ENCODE measurements around the gene UAP1L1.

- PRO-cap = no peak
Observed at GRCh38 chr9:137076742-137077840, at the start of gene UAP1L1. UAP1L1 (plus strand) TSS chr9:137077517.

GRCh38 chr9:137087235-137087953 lies 609 bp downstream of the MAN1B1 start:
- PRO-cap = no peak

DNA sequence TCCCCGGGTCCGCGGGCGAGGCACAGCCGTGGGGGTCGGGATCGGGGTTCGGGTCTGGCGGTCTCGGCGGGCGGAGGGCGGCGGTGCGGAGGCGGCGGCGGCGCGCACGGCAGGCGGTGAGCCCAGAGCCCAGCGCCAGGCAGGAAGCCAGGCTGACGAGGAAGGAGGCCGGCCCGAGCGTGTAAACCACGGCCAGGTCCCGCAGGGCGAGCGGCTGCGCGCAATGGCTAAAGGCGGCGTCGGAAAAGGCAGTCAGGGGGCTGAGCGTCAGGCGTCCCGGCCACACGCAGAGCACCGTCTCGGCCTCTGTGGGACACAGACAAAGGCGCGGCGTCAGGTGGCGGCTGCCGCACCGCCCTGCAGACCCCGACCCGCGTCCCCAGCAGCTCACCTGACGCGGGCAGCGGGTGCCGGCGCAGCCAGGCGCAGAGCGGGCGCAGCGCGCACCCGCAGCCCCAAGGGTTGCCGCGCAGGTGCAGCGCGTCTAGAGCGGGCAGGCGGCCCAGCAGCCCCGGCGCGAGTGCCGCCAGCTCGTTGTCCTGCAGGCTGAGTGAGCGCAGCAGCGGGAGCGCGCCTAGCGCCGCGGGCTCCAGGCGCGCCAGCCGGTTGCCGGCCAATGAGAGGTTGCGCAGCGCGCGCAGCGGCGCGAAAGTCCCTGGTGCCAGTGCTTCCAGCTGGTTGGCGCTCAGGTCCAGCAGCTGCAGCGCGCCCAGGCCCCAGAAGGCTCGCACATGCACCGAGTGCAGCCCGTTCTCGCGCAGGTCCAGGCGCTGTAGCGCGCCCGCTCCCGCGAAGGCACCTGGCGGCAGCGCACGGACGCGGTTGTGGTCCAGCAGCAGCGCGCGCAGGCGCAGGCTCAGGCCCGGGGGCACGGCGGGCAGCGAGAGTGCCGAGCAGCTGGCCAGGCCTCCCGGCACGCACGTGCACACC lies 706 bp downstream of the LRRC26 start:
- PRO-cap = bidirectional peak, plus-strand start at position 646 of the sequence, minus-strand start at position 552 of the sequence

- PRO-cap = no peak
Observed at GRCh38 chr9:137206144-137207195, 970 bp downstream of the NDOR1 start.

DNA sequence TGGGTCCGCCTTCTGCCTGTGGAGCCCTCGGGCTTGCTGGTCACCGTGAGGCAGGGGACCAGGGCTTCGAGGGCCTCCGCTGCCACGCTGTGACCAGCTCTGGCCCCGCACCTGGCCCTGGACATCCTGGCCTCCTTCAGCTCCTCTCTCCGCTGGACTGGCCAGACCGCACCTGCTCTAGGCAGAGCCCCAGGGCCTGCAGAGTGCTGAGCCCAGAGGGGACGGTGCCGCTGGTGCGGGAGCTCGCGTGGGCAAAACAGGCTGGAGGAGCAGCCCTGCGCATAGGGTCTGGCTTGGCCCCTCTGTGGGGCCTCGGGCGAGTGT lies 828 bp upstream of the RNF208 start:
- PRO-cap = no peak

DNA sequence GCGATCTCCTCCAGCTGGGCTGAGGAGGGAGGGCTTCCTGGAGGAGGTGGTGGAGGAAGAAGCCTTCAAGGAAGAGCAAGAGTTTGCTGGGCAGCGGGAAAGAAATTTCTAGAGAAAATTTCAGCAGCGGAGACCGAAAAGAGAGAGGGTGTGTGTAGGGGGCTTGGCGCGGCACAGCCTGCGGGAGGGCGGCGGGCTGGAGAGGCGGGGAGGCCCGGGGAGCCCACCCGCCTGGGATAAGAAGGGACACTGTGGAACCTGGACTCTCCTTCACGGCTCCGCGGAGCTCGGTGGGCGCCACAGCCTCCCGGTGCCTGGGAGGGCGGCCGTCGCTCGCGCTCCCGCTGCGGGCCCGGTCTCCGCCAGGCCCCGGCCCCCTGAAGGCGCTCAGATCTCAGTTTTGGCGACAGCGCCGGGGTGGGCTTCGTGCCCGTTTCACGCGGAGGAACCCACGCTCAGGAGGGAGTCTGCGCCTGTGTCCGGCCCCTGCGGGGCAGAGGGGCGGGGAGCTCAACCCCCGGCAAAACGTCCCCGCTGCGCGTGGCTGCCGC lies 571 bp upstream of the NELFB start:
- PRO-cap = no peak

- PRO-cap = no peak
Observed at GRCh38 chr9:137296551-137297477, 5.3 kb downstream of the NRARP start.

DNA sequence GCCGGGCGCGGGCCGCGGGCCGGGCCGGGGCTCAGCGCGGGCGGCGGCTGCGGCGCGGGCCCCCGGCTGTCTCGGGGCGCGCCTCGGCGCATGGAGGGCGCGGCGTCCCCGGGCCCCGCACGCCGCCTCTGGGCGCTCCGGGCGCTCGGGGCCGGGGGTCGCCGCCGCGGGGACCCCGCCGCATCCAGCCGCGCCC lies 238 bp downstream of the NRARP start:
- PRO-cap = no peak

- PRO-cap = bidirectional peak, plus-strand start at chr9:137314715, minus-strand start at chr9:137314547; bidirectional peak, plus-strand start at chr9:137315013, minus-strand start at chr9:137315022
Observed at GRCh38 chr9:137314164-137315162, 12.4 kb upstream of the NRARP start.

DNA sequence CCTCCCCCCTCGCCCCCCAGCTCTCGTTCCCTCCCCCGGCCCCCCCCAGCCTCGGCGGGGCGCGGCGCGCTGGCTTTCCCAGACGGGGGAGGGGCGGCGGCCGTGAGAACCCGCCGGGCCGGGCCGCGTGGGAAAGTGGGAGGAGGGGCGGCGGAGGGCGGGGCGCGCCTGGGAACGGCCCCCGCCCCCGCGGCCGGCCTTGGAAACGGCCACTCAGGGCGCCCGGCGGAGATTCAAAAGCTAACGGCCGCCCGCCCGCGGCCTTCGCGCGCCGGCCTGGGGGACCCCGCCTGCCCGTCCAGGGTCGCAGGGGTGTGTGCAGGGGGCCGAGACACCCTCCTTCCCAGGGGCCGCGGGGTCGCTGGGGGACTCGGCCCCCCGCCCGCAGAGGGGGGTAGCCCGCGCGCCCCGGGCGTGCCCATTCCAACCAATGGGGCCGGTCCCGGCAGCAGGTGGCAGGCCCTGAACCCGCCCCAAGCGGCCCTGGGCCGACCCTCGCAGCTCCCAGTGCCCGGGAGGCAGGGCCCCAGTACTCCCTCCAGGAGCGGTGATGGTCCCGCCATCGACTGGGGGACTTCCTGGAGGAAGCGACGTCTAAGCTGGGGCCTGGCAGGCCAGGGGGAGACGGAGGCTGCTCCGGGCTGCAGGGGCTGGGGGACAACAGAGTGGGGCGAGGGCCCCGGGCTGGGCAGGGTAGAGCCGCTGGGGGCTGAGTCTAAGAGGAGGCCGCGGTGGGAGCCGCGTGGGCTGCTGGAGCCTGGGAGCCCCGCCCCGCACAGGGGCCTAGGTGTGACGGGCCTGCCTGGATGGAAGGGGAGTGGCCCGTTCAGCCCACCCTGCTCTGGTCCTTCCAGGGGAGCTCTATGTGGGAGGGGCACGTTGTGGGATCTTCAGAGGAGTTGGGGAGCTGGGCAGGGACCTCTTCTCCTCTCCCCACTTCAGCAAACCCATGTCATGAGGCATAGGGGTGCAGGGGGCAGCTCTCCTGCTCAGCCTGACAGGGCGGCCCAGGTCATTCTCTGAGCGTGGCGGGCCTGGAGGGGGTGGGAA lies 14.3 kb upstream of the NRARP start:
- PRO-cap = bidirectional peak, plus-strand start at position 202 of the sequence, minus-strand start at position 140 of the sequence

- PRO-cap = bidirectional peak, plus-strand start at chr9:137319242, minus-strand start at chr9:137319209
Observed at GRCh38 chr9:137319002-137319536, 17.0 kb upstream of the NRARP start.

DNA sequence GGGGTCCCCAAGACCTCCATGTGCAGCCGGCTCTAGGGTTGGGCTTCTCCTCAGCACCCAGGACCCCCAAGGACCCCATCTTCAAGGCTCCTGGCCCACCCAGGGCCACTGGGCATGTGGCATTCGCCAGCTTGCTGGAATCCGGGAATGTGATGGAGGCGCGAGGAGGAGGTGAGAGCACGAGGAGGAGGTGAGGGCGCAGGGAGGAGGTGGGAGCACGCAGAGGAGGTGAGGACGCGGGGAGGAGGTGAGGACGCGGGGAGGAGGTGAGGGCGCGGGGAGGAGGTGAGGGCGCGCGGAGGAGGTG lies 41.2 kb downstream of the EXD3 start:
- PRO-cap = no peak

DNA sequence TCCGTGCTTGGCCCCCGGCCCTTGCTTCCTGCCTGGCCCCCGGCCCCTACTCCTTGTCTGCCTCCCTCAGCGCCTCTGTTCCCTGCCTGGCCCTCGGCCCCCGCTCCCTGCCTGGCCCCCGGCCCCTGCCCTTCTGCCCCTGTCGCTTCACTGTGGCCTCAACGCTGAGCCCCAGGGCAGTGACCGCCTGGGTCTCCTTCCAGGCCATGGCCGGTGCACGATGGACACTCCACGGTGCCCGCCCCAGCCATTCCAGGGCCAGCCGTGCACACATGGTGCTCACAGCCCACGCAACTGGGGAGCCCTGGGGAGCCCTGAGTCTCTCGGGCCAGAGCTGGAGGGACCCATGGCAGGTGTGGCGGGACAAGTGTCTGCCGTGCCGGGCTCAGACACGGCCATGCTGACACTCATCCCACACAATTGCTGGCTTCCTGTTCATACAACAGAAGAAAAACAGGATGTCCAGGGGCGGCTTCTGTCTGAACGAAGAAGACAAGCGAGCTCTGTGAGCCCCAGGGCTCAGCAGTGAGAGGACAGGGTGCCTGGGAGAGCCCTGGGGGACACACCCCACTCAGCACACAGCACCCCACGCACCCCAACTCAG lies 35.8 kb downstream of the EXD3 start:
- PRO-cap = bidirectional peak, plus-strand start at position 506 of the sequence, minus-strand start at position 412 of the sequence

GRCh38 chr9:137429360-137429676 lies 6.1 kb downstream of the NOXA1 start:
- PRO-cap = no peak

GRCh38 chr9:137488934-137489457 lies 29.9 kb upstream of the NSMF start:
- PRO-cap = no peak

- PRO-cap = no peak
Observed at GRCh38 chr9:137517478-137517980, 32.7 kb downstream of the PNPLA7 start.

- PRO-cap = no peak
Observed at GRCh38 chr9:137605013-137605599, 380 bp upstream of the ARRDC1 start.

GRCh38 chr9:137619143-137620167 lies 650 bp downstream of the EHMT1 start:
- PRO-cap = bidirectional peak, plus-strand start at chr9:137619205, minus-strand start at chr9:137619223; bidirectional peak, plus-strand start at chr9:137619577, minus-strand start at chr9:137619391; bidirectional peak, plus-strand start at chr9:137620153, minus-strand start at chr9:137619854

DNA sequence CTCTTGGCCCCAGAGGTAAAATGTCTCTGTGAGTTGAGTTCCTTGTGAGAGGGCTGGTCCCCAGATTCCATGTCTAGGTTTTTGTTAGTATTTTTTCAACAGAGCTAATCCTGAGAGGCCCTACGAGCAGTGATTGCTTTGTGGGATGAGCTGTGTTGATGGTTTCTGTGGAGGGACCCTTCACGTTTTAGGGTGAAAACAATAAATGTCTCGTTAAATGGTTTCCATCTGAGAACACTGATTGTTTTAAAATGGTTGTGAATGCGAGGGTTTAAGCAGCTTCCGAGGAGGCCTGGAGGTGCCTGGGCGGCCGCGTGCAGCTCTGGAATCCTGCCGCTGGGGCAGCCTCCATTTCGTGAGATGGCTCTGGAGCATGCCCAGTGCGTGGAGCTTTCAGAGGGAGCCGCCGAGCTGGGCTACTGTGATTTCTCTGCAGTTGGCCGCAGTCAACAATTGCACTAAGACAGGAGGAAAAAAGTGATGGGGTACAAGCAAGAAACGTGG lies 46.8 kb downstream of the EHMT1 start:
- PRO-cap = bidirectional peak, plus-strand start at position 396 of the sequence, minus-strand start at position 332 of the sequence

DNA sequence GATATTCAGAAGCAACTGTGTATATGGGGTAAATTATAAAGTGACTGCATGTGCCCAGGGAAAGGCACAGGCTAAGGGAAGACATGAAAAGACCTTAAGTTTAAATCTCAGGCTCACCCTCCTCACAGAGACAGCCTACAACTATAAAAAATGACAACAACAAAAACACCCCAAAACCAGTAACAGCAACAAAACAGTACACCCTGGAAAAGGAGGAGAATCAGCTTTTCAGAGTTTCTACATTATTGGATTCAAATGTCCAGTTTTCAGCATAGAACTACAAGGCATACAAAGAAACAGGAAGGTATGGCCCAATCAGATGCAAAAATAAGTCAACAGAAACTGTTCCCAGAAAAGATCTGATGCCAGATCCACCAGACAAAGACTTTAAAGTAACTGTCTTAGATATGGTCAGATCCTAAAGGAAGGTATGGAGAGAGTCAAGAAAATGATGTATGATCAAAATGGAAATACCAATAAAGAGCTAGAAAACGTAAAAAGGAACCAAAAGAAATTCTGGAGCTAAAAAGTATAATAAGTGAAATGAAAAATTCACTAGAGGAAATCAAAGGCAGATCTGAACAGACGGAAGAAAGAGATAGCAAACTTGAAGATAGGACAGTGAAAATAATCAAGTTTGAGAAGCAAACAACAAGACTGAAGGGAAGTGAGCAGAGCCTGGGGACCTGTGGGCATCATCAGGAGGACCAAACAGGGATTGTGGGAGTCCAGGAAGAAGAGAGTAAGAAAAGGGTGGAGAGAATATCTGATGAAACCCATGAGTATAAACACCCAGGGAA lies 115.2 kb downstream of the EHMT1 start:
- PRO-cap = no peak